Liver (tissue), 9 donors: ENCODE measurements around a stretch of chr17.

DNA sequence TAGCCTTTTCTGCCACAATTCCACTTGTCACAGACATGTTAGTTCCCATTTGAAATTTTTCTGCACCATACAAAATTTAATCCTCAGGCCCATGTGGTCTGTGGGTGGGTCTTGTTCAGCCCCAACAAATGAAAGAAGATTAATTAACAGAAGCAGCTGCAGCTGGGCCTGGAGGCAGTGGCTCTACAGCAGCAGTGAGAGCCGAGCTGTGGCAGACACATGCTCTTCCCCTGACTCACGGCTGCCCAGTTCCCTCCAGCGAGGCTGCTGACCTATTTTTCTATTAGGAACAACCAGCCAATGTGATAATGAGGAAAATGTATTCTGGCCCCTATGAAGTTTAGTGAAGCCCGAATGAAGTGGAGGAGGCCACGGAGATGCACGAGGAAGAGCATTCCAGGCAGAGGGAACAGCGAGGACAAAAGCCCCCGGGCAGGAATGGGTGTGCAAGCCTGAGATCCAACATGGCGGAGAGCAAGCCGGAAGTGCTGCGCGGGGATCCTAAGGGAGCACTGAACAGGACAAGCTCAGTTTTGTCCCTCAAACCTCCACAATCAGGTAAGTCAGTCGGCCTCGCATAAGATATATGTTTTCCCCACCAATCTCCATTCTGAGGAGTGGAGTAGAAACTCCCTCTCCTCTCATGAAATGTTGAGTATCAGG lies 32.7 kb upstream of the USP22 start:
- PRO-cap, 5 experiments, result no peak in any of the 5 experiments
- RAMPAGE, long total RNA, 2 experiments, result no peak in any of the 2 experiments
- RRBS, result 97% methylated on average over 3 of the region's 14 CpGs

DNA sequence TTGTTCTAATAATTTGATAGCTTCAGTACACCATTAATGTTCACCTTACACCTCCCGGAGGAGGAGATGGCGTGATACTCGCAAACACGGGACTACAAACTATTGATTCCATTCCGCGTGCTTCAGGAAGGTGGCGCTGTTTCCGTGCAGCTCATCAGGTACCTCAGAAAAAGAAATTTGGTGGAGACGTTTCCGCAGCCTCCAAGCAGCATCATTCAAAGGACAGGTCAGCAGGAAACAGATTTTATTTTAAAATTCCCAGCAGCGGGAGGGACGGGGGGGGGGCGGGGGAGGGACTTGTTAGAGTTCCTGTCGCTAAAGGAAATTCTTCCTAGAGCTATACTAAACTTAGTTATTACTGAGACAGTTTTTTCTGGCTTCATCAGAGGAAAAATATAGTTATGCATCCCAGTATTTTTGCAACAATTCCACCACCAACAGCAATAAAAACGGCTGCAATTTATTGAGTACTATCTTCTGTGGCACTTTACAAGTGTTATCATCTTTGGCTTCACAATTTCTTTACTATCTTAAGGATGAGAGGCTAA lies 7.0 kb upstream of the DHRS7B start:
- PRO-cap, 5 experiments, result peak in 1 of 5 experiments; most common minus-strand start position 224 of the sequence (in 1)
- RAMPAGE, long total RNA, 2 experiments, result no peak in any of the 2 experiments
- RRBS, result no CpG with 5 or more reads among the region's 15 CpGs

DNA sequence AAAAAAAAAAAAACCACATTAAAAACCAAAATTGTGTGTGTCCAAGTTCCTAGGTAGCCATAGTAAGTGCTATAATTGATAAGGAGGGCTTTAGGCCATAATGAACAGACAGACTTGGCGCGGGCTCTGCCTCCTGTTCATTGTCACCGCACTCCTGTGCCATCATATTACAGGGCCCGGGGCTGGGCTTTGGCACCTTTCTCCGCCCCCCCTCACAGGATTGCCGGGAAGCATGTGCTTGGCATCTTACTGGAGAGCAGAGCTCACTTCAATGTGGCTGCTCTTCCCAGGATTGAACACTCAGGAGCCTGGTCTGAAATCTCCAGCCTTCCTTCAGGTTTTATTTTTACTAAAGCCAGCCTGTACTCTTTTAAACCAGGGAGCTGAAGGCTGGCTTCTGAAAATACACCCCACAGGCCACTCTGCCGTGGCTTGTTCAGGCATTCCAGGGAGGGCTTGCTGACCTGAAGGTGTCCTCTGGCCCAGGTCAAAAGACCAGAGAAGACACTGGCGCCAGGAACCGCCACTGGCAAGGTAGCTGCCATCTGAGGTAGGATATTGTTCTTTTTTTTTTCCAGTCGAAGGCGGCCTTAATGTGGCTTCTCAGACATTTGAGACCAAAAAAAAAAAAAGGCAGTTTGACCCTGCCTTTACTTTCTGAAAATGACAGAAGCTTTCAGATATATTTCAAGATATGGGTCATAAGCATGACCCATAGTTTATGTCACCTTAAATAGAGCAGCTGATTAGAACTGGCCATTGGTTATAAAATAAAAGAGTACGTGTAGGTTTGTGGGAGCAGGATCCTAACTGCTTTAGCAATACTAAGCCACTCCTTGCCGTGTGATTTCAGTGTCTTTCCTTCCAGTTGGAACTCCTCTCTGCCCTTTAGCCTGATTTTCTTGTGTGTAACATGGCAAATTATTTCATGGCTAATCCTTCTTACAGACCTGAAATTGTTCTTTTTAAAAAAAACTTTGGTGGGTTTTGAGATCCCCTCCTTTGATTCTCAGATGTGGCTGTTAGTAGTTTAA lies 39.5 kb downstream of the DHRS7B start:
- PRO-cap, 5 experiments, result no peak in any of the 5 experiments
- RAMPAGE, long total RNA, 2 experiments, result no peak in any of the 2 experiments
- RRBS, result 58% methylated on average over 3 of the region's 13 CpGs

DNA sequence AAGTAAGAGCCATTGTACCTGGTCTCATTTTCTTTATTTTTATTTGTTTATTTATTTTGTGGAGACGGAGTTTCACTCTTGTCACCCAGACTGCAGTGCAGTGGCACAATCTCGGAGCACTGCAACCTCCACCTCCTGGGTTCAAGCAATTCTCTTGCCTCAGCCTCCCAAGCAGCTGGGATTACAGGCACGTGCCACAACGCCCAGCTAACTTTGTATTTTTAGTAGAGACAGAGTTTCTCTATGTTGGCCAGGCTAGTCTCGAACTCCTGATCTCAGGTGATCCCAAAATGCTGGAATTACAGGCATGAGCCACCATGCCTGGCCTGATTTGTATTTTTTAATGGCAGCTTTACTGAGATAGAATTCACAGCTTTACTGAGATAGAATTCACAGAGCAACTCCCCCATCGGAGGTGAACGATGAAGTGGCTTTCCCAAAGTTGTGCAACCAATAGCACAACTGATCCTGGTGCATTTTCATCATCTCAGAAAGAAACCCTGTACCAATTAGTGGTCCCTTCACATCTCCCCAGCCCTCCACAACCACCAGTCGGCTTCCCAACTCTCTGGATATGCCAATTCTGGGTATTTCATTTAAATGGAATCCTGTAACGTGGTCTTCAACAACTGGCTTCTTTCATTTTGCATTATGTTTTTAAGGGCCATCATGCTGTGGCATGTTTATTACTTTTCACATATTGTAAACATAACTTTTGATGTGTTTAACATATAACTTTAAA lies 7.3 kb downstream of the TMEM11 start:
- PRO-cap, 5 experiments, result no peak in any of the 5 experiments
- RAMPAGE, long total RNA, 2 experiments, result no peak in any of the 2 experiments
- RRBS, result no CpG with 5 or more reads among the region's 9 CpGs

- PRO-cap, 5 experiments, result no peak in any of the 5 experiments
- RAMPAGE, long total RNA, 2 experiments, result no peak in any of the 2 experiments
- RRBS, result no CpG with 5 or more reads among the region's 12 CpGs
Observed at GRCh38 chr17:21227923-21228793, 14.2 kb upstream of the TMEM11 start.

GRCh38 chr17:21289395-21290775 lies 5.4 kb downstream of the MAP2K3 start:
- PRO-cap, 5 experiments, result no peak in any of the 5 experiments
- RAMPAGE, long total RNA, 2 experiments, result no peak in any of the 2 experiments
- RRBS, result no CpG with 5 or more reads among the region's 28 CpGs

- PRO-cap, 5 experiments, result no peak in any of the 5 experiments
- RAMPAGE, long total RNA, 2 experiments, result no peak in any of the 2 experiments
- RRBS, result no CpG with 5 or more reads among the region's 12 CpGs
Observed at GRCh38 chr17:21304673-21305180, 20.2 kb downstream of the MAP2K3 start.

- PRO-cap, 5 experiments, result no peak in any of the 5 experiments
- RAMPAGE, long total RNA, 2 experiments, result no peak in any of the 2 experiments
- RRBS, result 80% methylated on average over 7 of the region's 26 CpGs
Observed at GRCh38 chr17:21397321-21397958, 21.3 kb downstream of the KCNJ12 start.

DNA sequence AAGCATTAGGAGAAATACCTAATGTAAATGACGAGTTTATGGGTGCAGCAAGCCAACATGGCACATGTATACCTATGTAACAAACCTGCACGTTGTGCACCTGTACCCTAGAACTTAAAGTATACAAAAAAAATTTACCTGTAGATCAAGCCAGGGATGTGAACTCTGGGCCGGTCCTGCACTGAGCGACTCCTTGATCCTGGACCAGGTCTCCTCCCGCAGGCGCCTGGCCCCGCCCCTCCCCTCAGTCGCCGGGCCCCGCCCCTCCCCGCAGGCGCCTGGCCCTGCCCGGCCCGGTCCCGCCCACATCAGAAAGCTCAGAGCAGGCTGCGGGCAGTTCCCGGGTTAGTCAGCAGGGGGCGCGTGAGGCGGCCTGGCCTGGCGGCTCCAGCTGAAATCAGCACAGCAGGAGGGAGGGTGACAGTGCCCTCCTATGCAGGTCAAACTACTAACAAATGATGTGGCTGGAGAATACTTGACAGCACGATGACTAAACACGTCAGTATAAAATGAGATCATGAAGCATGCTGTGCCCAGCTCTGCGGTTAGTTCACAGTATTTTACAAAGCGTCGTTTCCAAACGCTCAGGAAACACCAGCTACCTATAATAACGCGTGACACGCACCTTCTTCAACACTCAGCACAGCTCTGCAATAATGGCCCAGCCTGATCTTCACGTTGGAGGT lies 80.8 kb downstream of the KCNJ12 start:
- PRO-cap, 5 experiments, result peak in 1 of 5 experiments; most common plus-strand start position 345 of the sequence (in 1)
- RAMPAGE, long total RNA, 2 experiments, result no peak in any of the 2 experiments
- RRBS, result 2% methylated on average over 14 of the region's 31 CpGs

- PRO-cap, 5 experiments, result no peak in any of the 5 experiments
- RAMPAGE, long total RNA, 2 experiments, result no peak in any of the 2 experiments
- RRBS, result no CpG with 5 or more reads among the region's 15 CpGs
Observed at GRCh38 chr17:21524008-21524791, 148.0 kb downstream of the KCNJ12 start.

DNA sequence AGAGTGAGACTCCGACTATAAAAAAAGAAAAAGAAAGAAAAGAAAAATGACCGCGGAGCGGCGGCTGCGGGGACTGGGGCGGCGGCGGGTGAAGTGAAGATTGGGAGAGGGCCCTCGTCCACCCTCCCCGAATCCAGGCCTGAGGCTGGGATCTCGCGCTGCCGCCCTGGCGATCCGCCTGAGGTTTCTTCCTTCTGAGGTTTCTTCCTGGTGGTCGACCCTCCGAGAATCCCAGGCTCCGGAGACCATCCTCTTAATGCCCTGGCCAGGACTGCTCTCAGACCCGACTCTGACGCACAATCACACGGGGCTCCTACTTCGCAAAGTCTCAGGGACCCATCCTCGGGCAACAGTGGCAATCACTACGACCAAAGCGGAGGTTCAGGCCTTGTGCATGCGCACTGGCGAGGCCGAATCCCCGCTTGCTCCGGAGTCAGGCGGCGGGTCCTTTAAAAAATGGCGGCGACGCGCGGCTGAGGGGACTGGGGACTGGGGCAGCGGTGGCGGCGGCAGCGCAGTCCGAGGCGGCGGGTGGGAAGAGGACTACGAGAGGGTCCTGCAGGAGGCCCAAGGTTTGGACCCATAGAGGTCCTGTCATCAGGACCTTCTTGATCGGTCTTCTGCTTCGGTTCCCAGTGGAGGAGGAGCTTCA lies 18.0 kb upstream of the KCNJ18 start:
- PRO-cap, 5 experiments, result no peak in any of the 5 experiments
- RAMPAGE, long total RNA, 2 experiments, result no peak in any of the 2 experiments
- RRBS, result no CpG with 5 or more reads among the region's 48 CpGs

DNA sequence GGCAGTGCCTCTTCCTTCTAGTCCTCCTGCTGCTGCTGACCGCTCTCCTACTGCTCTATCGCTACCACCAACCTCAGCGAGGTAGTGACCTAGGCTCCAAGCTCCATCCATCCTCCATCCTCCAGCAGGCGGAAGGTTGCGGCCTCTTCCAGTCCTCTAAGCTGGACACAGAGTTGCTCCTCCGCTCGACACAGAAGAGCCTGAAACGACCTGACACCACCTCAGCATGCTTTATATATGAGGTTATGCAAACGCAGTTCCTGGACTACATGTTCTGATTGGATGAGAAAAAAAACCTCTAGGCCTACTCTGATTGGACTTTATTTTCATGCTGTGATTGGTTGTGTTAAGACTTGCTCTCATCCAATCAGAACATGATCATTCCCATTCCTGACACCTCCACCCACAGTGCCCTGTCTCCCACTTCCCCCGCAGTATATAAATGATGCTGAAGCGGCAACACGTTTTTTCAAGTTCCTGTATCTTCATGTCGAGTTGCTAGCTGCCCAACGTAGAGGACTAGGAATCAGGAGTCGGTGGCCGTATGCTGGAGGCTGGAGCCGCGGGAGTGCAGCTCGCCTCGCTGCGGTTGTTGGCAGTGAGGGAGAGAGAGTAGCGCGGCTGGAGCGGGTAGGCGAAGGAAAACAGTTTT lies 398.1 kb downstream of the KCNJ18 start:
- PRO-cap, 5 experiments, result no peak in any of the 5 experiments
- RAMPAGE, long total RNA, 2 experiments, result no peak in any of the 2 experiments
- RRBS, result no CpG with 5 or more reads among the region's 25 CpGs

DNA sequence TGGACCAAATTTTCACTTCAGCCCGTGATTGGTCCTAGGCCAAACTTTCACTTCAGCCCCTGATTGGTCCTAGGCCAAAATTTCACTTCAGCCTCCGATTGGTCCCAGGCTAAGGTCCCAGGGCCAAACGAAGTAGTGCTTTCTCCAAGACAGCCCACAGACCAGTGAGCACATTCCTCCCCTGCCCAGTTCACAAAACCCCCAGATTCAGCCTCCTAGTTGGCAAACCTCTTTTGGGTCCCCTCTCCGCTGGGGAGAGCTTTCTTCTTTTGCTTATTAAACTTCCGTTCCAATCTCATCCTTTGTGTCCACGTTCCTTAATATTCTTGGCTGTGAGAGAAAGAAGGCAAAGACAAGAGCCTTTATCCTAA lies 631.0 kb downstream of the KCNJ18 start:
- PRO-cap, 5 experiments, result no peak in any of the 5 experiments
- RAMPAGE, long total RNA, 2 experiments, result no peak in any of the 2 experiments
- RRBS, result no CpG with 5 or more reads among the region's 6 CpGs

DNA sequence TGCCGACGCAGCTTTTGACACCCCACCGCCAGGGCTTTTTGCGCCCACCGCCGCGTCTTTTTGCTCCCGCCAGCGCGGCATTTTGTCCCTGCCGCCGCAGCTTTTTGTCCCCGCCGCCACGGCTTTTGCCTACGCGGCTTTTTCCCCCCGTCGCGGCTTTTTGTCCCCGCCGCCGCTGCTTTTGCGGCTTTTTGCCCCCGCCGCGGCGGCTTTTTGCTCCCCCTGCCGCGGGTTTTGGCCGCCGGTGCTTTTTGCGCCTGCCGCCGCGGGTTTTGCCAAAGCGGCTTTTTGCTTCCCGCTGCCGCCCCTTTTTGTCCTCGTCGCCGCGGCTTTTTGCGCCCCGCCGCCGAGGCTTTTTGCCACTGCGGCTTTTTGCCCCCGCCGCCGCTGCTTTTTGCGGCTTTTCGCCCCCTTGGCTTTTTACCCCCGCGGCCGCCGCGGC lies 519.1 kb upstream of the WSB1 start:
- PRO-cap, 5 experiments, result no peak in any of the 5 experiments
- RAMPAGE, long total RNA, 2 experiments, result no peak in any of the 2 experiments
- RRBS, result no CpG with 5 or more reads among the region's 58 CpGs

DNA sequence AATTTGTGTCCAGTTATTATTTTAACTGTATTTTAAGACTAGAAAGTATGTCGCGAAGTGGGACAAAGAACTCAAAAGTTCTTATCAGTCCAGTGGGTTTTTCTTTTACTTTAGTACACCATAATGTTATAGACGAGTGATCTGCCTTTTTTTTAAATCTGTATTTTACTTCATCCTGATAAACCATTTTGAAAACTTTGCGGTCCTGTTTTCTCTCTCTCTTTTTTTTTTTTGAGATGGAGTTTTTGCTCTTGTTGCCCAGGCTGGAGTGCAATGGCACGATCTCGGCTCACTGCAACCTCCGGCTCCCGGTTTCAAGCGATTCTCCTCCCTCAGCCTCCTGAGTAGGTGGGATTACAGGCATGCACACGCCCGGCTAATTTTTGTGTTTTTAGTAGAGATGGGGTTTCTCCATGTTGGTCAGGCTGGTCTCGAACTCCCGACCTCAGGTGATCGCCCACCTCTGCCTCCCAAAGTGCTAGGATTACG lies 1.8 kb downstream of the WSB1 start:
- PRO-cap, 5 experiments, result no peak in any of the 5 experiments
- RAMPAGE, long total RNA, 2 experiments, result no peak in any of the 2 experiments
- RRBS, result no CpG with 5 or more reads among the region's 15 CpGs

DNA sequence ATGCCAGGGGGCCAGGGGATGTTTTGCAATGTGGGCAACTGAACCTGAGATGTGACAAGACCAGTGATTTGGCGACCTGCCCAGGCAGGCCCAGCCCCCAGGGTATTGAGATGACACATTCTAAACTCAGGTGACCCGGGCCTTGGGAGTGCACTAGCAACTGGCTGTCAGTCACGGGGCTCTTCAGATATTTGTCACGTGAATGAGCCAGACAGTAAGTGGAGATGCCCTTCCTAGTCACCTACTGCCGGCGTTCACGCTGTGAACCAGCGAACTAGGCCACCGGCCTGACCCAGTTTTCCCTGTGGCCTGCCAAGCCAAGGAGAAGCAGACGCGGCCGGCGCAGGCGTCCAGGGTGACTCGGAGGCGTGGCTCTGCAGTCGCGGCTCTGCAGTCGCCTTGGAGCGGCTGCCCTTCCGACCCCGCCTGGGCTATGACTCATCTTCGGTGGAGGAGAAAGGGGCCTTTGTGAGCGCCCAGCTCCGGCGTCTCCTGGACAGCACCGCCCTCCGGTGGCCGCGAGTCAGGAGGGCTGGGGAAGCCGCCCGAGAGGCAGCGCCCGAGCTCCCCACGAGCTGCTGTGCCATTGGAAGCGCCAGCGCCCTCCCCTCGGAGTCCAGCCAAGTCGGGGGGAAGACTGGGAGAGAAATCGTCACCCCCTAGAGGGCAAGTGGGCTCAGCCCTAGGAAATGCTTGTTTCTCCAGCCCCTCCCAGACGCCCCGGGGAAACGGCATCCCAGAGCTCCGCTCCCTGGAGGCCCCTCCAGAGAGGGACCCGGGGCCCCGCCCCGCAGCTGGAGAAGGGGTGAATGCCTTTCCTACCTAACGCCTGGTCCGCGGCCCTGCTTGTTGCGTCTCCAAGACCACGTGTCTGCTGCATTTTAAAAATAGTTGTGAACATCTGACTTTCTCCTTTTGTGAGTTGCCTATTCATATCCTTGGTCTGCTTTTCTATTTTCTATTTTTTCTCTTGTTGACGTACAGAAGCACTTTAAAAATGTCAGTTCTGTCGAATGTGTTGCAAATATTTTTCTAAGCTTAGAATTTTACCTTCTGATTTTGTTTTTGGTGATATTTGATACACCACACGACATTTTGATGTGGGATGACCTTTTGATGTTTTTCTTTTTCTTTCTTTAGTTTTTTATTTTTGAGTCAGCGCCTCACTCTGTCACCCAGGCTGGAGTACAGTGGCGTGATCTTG lies 39.0 kb downstream of the WSB1 start:
- PRO-cap, 5 experiments, result peak in 4 of 5 experiments; most common plus-strand start position 526 of the sequence (in 4); most common minus-strand start position 362 of the sequence (in 2)
- RAMPAGE, long total RNA, 2 experiments, result no peak in any of the 2 experiments
- RRBS, result 2% methylated on average over 10 of the region's 57 CpGs

DNA sequence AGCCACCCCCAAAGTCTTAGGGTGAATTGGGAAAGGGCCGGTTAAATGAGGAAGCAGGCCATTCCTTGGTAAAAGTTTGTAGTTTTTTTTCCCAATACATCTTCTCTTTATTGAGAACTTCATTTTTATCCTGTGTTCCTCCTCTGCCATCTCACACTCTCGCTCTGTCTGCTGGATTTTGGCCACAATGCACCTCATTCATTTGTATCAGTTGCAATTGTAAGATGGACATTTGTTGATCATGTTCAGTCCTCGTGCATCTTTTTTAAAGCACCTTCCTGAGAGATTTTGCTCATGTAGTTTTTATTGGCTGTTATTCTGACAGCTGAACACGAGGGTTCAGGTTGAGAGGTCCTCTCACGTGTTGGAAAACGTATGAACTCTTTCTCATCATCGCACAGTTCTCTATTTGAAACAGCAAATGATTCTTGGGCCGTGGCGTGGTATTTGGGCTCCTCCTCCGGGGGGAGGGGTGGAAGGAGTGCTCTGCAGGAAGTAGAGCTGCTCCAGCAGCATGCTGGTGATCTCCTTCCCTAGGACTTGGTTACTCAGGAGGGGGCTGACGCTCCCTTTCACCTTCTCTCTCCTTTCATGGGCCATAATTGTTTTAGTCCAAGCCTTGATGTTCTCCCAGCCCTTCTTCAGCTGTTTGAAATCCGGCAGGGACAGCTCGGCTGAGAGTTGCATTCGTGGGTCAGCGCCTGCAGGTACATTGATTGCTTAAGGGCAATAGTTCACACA lies 70.3 kb downstream of the KSR1 start:
- PRO-cap, 5 experiments, result no peak in any of the 5 experiments
- RAMPAGE, long total RNA, 2 experiments, result no peak in any of the 2 experiments
- RRBS, result no CpG with 5 or more reads among the region's 15 CpGs

DNA sequence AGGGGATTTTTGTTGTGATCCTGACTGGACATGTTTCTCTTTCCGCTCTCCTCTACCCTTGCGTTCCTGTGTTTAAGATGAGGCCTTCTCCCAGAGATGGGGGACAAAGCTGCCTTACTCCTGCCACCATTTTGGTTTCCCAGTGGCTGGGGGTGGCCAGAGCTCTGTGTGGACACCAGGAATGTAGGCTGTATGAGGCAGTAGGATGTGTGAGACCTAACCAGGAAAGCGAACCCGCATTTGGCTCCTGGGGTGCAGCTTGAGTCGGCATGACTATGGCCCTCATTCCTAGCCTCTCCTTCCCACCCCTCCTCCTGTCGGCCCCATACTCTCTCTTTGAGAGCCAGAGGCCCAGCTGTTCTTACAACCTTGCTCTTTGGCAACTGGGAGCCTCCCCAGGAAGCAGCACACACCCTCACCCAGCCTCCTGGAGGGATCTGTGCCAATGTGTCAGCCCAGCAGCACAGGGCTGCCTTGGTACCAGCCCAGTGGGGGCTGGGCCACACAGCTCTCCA lies 70.5 kb upstream of the LGALS9 start:
- PRO-cap, 5 experiments, result no peak in any of the 5 experiments
- RAMPAGE, long total RNA, 2 experiments, result no peak in any of the 2 experiments
- RRBS, result no CpG with 5 or more reads among the region's 6 CpGs

GRCh38 chr17:27605391-27605885 lies 25.6 kb upstream of the LGALS9 start:
- PRO-cap, 5 experiments, result no peak in any of the 5 experiments
- RAMPAGE, long total RNA, 2 experiments, result no peak in any of the 2 experiments
- RRBS, result 92% methylated on average over 6 of the region's 25 CpGs

GRCh38 chr17:27647850-27648123 lies 16.8 kb downstream of the LGALS9 start:
- PRO-cap, 5 experiments, result no peak in any of the 5 experiments
- RAMPAGE, long total RNA, 2 experiments, result no peak in any of the 2 experiments
- RRBS, result no CpG with 5 or more reads among the region's 8 CpGs